ENCODE measurements around a stretch of chr6.

- RAMPAGE, long total RNA: no peak
- RRBS: no CpG with 5 or more reads among the region's 8 CpGs
Measured at GRCh38 chr6:13303153-13303561, 25.2 kb downstream of the TBC1D7 start.

GRCh38 chr6:13397218-13397951 lies 69.0 kb upstream of the TBC1D7 start:
- RAMPAGE, long total RNA: no peak
- RRBS: no CpG with 5 or more reads among the region's 10 CpGs

GRCh38 chr6:13511839-13512737 lies 24.7 kb upstream of the GFOD1 start:
- RAMPAGE, long total RNA: no peak
- RRBS: 91% methylated on average over 7 of the region's 34 CpGs

DNA sequence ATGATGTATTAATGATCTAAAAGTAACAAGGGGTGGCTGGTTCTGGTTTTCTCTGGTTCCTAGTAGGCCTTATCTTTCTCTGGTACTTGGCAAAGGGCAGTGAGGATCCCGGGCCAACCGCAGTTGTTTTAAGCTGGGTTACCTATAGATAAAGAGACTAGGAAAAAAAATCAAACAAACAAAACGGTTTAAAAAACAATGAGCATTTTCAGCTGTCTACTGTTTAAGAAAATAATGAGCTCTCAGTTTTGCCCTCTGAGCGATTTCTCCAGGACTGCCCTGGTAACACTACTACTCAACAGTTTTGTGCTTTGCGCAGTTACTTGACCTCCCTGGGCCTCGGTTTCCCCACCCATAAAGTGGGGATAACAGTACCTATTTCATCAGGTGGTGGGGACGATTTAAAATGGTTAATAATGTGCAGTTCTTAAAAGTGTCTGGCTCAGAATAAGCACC lies 1.3 kb upstream of the SIRT5 start:
- RAMPAGE, long total RNA: no peak
- RRBS: no CpG with 5 or more reads among the region's 7 CpGs

DNA sequence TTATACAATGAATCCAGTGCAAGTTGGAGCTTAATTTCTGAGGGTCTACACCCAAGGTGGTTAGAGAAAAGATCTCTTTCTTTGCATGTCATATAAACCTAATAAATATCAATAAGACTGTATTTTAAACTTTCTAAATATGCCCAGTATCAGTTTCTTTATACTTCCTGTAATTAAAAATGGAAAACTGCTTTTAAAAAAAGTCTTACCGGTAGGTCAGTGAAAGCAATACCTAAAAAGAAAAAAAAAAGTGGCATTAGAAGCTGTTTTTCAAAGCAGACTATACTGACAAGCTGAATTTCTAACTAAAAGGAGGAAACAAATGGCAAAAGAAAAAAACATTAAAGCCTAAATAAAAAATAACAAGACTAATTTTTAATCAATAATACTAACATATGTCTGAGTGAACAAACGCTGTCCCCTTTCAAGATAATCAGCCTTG lies 37.3 kb downstream of the NOL7 start:
- RAMPAGE, long total RNA: no peak
- RRBS: no CpG with 5 or more reads among the region's 2 CpGs

- RAMPAGE, long total RNA: no peak
- RRBS: no CpG with 5 or more reads among the region's 19 CpGs
Measured at GRCh38 chr6:13733033-13734100, 21.7 kb upstream of the RANBP9 start.

DNA sequence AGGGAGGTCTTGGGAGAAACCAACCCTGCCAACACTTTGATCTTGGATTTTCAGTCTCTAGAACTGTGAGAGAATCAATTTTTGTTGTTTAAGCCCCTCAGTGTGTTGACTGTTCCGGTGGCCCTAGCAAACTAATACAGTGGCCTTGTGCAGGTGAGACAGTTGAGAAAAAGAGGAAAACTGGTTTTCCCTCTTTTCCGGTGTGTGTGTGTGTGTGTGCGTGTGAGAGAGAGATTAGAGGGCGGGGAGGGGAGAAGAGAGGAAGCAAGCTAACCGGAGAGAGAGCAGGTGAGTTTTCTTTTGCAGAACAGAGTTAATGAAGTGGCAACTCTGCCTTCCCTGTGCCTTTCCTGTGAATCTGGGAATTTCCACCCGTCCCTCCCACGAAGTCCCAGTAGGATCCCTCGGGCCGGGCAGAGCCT lies 51.6 kb upstream of the RNF182 start:
- RAMPAGE, long total RNA: no peak
- RRBS: 39% methylated on average over 4 of the region's 9 CpGs

- RAMPAGE, long total RNA: no peak
- RRBS: 96% methylated on average over 2 of the region's 8 CpGs
Measured at GRCh38 chr6:14001205-14001704, 76.5 kb downstream of the RNF182 start.

GRCh38 chr6:14108590-14109484 lies 8.7 kb upstream of the CD83 start:
- RAMPAGE, long total RNA: no peak
- RRBS: no CpG with 5 or more reads among the region's 14 CpGs

- RAMPAGE, long total RNA: no peak
- RRBS: no CpG with 5 or more reads among the region's 11 CpGs
Measured at GRCh38 chr6:14118143-14118688, 644 bp downstream of the CD83 start.

- RAMPAGE, long total RNA: no peak
- RRBS: no CpG with 5 or more reads among the region's 6 CpGs
Measured at GRCh38 chr6:14132267-14132702, 14.7 kb downstream of the CD83 start.

- RAMPAGE, long total RNA: no peak
- RRBS: no CpG with 5 or more reads among the region's 3 CpGs
Measured at GRCh38 chr6:14269341-14269955, 151.9 kb downstream of the CD83 start.

GRCh38 chr6:14549096-14549873 lies 431.7 kb downstream of the CD83 start:
- RAMPAGE, long total RNA: no peak
- RRBS: no CpG with 5 or more reads among the region's 13 CpGs

DNA sequence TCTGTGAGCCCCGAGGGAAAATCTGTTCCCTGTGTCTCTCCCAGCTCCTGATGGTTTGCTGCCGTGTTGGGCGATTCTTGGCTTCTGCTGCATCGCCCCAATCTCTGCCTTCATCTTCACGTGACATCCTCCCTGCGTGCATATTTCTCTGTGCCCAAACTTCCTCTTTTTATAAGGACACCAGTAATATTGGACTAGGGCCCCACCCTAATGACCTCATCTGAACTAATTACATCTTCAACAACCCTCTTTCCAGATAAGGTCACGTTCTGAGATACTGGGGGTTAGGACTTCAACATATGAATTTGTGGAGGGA lies 355.7 kb upstream of the JARID2 start:
- RAMPAGE, long total RNA: no peak
- RRBS: no CpG with 5 or more reads among the region's 7 CpGs

DNA sequence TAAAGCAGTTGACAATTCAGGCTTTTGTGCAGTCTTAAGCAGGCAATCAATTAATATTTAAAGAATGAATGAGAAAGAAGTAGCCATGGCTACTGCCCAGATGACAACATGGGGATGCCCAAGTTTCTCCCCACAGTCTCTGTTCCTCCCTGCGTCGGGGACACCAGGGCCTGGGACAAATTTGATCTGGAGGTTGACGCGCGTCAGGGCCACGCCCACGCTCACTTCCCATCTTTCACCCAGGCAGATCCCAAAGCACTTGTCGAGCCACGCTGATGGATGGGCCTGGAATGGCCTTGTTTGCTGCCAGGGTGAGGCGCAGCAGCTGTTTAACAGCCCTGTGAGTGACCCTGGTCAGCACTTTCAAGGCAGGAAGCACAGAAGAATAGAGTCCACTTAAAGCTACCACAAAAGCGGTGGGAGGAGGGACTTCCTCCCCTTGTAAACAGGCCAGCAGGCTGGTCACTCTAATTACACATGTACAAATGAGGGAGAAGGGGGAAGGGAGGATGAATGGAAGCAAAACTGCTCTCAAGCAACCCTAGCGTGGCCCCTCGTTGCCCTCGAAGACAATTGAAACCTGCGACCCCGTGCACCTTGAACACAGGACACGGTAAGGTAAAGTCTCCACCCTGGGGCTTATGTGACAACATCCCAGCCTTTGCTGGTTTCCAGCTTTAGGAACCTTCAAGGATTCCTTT lies 324.6 kb upstream of the JARID2 start:
- RAMPAGE, long total RNA: no peak
- RRBS: no CpG with 5 or more reads among the region's 17 CpGs

DNA sequence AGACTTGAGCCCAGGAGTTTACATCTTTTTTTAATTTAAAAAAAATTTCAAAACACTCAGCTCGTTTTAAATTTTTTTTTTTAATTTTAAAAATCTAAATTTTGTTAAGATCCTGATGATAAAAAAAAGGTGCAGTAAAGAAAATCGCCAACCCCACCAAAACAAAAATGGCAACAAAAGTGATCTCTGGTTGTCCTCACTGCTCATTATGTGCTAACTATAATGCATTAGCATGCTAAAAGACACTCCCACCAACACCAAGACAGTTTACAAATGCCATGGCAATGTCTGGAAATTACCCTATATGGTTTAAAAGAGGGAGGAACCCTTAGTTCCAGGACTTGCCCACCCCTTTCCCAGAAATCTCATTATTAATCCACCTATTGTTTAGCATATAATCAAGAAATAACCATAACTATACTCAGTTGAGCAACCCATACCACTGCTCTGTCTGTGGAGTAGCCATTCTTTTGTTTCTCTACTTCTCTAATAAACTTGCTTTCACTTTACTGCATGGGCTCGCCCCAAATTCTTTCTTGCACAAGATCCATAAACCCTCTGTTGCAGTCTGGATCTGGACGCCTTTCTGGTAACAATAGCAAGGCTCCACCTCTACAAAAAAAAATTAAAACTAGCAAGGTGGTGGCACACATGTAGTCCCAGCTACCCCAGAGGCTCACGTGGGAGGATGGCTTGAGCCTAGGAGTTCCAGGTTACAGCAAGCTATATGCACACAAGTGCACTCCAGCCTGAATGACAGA lies 278.9 kb upstream of the JARID2 start:
- RAMPAGE, long total RNA: no peak
- RRBS: no CpG with 5 or more reads among the region's 5 CpGs

DNA sequence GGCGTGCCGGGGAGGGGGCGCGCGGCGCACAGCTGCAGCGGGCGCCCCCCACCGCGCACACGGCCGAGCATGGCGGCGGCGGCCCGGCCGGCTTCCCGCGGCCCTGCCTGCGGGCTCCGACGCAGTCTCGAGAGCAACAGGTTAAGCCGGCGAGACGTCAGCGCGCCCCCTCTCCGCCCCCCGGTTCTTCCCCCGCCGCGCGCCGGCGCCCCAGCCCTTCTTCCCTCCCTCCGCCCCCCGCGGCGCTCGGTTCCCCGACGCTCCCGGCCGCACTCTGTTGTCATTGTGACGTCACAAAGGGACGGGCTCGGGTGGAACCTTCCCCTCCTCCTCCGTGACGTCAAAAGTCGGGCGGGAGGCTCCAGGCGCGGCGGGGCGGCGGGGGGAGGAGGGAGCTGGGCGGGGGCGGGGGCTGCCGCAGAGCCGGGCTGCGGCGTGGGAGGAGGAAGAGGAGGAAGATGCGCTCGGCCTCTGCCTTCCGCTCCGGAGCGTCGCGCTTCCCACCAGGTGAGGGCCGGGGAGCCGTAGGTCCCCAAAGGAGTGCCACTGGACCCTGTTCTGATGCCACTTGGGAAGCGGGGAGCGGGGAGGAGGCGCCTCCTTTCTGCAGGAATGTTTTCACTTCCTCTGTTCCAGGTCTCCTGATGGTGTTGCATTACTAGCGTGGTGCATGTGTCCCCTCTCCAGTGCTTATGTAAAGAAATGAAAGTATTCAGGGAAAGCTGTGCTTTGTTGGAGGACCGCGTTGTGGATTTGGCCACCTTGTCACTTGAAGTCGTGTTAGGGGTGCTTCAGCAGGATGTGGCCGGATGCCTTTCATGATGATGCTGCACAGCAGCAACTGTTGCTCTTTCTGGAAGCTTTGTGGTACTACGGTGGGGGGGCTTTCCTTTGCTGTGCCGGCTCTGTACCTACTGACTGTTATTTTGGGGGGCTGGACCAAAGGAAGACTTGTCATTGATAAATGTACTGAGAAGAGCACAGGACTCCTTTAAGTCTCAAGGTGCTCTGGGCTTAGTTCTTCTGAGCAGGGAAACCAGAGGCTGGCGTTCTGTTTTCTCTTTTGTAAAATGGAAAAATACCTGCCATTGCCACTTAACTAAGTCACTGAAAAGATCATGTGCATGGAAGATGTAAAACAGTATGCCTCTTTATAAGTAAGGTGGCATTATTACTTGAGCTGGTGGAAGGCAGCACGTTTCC lies 3.0 kb downstream of the JARID2 start:
- RAMPAGE, long total RNA: no peak
- RRBS: 2% methylated on average over 40 of the region's 84 CpGs

- RAMPAGE, long total RNA: no peak
- RRBS: no CpG with 5 or more reads among the region's 12 CpGs
Measured at GRCh38 chr6:15250493-15251209, 4.8 kb downstream of the JARID2 start.

DNA sequence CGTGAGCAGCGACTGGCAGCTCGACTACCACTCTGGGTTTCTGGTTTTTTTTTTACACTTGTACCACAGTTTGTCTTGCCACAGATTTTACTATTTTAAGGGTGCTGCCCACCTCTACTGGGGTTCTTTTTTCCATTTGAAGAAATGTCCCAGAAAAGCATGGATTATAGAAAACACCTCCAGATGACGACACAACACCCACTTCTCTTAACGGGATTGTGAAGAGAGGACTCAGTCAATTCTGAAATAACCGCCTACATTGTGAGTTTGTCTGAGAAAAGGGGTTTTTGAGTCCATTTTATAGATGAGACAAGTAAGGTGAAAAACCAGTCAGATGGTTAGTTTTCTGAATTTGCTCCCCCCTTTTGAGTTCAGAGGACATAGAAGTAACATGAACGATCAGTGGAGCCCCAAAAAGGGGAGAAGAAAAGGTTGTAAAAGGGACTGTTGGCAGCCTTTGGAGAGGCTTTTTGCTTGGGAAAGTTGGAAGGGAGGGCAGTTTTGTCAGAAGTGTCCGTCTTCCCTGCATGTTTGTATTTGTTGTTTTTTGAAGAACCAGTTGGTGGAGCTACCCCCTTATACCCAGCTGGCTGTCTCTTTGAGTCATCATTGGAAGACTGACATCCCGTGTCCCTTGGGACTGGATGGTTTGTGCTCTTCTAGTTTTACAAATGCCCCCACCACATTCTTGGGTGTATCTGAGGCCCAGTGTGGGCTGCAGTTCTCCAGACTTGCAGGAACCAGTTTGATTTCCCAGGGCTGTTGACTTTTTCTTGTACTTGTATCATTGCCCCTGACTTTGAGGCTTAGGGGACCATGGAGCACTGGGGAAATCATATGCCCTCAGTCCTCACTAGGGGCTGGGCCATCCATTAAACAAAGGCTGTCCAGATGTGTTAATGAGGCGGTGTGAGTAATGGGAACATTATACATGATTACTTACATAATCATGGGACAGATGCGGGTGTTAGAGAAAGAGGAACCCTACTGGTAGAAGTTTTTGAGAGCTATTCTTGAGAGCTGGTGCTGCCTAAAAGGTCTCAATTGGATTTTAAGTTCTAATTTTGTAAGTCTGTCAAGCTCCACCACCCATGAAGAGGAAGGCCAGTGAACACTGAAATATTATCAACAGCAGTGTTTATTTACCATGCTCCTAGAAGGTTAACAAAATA lies 8.1 kb downstream of the JARID2 start:
- RAMPAGE, long total RNA: no peak
- RRBS: no CpG with 5 or more reads among the region's 11 CpGs

- RAMPAGE, long total RNA: no peak
- RRBS: no CpG with 5 or more reads among the region's 5 CpGs
Measured at GRCh38 chr6:15292622-15292889, 46.7 kb downstream of the JARID2 start.

Measured in hepatocyte (in vitro differentiated cells and primary cell).